Liver (tissue), 9 donors: Measurements from ENCODE around the genes DCTD and WWC2.

GRCh38 chr4:174314646-174315269 is 31.0 kb downstream of the CEP44 start:
- PRO-cap, 5 experiments = peak in 1 of 5 experiments; most common plus-strand start chr4:174314883 (in 1)
- RAMPAGE, long total RNA, 2 experiments = no peak in any of the 2 experiments
- RRBS = no CpG with 5 or more reads among the region's 4 CpGs

- PRO-cap, 5 experiments = no peak in any of the 5 experiments
- RAMPAGE, long total RNA, 2 experiments = no peak in any of the 2 experiments
These were observed 25.6 kb downstream of the HPGD start for GRCh38 chr4:174496801-174497000.

- PRO-cap, 5 experiments = peak in 3 of 5 experiments; most common plus-strand start chr4:174545561 (in 1); most common minus-strand start chr4:174545405 (in 3)
- RAMPAGE, long total RNA, 2 experiments = no peak in any of the 2 experiments
- RRBS = no CpG with 5 or more reads among the region's 3 CpGs
These were observed 23.1 kb upstream of the HPGD start for GRCh38 chr4:174545220-174545855.

GRCh38 chr4:176498769-176499290 is 179.1 kb downstream of the SPCS3 start:
- PRO-cap, 5 experiments = no peak in any of the 5 experiments
- RAMPAGE, long total RNA, 2 experiments = no peak in any of the 2 experiments
- RRBS = no CpG with 5 or more reads among the region's 4 CpGs

GRCh38 chr4:176905473-176905934 is 112.8 kb upstream of the VEGFC start:
- PRO-cap, 5 experiments = no peak in any of the 5 experiments
- RAMPAGE, long total RNA, 2 experiments = no peak in any of the 2 experiments
- RRBS = no CpG with 5 or more reads among the region's 2 CpGs

DNA sequence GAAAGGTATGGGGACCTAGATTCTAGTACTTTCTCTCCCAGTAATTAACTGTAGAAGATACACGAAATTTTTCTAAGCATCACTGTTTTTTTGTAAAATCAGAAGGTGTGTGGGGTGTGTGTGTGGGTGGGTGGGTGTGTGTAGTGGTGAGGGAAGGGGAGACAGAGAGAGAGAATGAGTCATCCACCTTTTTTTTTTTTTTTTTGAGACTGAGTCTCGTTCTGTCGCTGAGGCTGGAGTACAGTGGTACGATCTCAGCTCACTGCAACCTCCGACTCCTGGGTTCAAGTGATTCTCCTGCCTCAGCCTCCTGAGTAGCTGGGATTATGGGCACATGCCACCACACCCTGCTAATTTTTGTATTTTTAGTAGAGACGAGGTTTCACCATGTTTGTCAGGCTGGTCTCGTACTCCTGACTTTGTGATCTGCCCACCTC is 1089.9 kb upstream of the AGA start:
- PRO-cap, 5 experiments = peak in 5 of 5 experiments; most common minus-strand start position 200 of the sequence (in 3)
- RAMPAGE, long total RNA, 2 experiments = no peak in any of the 2 experiments
- RRBS = no CpG with 5 or more reads among the region's 7 CpGs

GRCh38 chr4:179719679-179720891 is 2277.8 kb upstream of the AGA start:
- PRO-cap, 5 experiments = no peak in any of the 5 experiments
- RAMPAGE, long total RNA, 2 experiments = no peak in any of the 2 experiments
- RRBS = no CpG with 5 or more reads among the region's 14 CpGs

- PRO-cap, 5 experiments = no peak in any of the 5 experiments
- RAMPAGE, long total RNA, 2 experiments = no peak in any of the 2 experiments
- RRBS = no CpG with 5 or more reads among the region's 4 CpGs
These were observed 1416.2 kb upstream of the TENM3 start for GRCh38 chr4:180826999-180827472.

DNA sequence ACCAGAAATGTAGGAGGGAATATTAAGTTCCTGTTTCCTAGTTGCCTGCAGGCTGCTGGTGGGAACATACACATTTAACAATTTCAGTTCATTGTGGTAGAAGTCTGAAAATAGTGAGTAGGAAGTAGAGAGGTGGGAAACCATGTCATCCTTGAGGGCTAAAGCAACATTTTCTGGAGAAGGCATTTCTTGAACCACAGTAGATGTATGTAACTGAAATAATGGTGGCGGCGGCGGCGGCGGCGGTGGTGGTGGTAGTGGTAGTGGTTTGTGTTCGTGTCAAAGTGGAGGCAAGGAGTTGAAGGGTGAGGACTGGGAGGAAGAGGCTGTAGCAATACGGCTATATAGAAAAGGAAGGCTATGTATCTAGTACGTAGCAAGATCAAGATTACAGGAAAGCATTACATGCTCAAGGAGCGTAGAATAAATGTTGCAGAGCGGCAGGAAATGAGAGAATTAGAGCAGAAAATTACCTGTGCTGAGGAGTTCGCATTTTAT is 1381.5 kb upstream of the TENM3 start:
- PRO-cap, 5 experiments = peak in 3 of 5 experiments; most common plus-strand start position 227 of the sequence (in 3)
- RAMPAGE, long total RNA, 2 experiments = no peak in any of the 2 experiments
- RRBS = no CpG with 5 or more reads among the region's 12 CpGs

GRCh38 chr4:182555831-182556563 is 312.8 kb downstream of the TENM3 start:
- PRO-cap, 5 experiments = no peak in any of the 5 experiments
- RAMPAGE, long total RNA, 2 experiments = no peak in any of the 2 experiments
- RRBS = no CpG with 5 or more reads among the region's 3 CpGs

DNA sequence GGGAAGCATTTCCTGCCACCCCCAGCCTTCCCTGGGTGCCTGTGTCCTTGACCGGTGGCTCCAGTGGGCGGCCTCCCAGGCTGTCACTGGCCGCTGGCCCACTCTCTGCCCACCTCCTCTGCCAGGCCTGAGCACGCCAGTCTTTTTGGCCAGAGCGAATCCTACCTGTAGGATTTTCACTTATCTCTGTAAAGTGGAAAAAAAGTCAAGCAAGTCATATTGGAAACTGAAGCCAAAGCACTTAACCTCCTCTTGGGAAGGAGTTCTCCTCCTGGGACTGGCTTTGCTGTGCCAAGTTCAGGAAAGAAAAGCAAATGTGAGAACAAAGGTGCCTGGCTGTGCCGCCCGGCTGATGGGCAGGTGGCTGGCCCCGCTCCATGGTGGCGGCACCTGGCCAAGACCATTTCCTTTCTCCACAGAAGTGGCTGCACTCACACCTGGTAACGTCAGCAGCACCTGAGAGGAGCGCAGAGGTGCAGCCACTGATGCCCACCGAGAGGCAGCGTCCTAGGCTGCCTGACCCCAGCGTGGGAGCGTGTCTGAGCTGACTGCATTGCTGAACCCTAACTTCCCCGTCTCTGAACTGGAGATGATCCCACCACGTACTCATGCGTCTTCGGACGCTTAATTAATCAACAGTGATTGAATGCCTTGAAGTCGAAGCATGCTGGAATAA is 54.3 kb downstream of the DCTD start:
- PRO-cap, 5 experiments = peak in 3 of 5 experiments; most common minus-strand start position 279 of the sequence (in 3)
- RAMPAGE, long total RNA, 2 experiments = no peak in any of the 2 experiments
- RRBS = 63% methylated on average over 1 of the region's 21 CpGs

DNA sequence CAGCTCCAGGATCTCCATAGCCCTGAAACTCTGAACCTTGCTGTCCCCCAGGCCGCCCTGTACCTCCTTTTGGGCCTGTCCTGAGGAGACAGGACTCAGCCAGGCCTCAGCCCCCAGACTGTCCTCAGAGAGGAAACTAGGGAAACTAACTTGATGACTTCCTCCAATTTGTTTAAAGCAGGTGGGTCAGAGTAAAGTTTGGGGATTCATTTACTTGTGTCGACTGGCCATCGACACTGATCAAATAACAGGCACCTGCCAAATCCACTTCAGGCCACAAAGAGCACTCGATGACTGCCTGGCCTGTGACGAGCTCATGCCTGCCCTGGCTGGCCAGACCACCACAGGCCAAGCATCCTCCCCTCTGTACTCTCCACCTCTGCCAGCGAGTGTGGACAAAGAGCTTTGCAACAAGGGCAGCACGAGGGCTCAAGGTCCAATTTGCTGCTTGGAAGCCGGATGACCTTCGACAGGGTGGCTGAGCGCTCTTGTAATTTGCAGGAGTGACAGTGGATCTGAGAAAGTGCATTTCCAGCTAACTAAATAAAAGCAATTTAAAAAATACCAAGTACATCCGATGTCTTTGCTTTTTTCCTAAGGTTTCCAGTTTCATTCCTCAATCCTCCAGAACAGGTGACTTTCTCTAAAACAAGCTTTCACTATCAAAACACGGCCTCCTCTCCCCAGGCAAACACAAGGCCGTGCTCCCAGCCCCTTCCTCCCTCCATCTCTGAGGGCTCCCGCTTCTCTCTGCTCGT is 19.1 kb downstream of the DCTD start:
- PRO-cap, 5 experiments = peak in 3 of 5 experiments; most common plus-strand start position 439 of the sequence (in 1); most common minus-strand start position 126 of the sequence (in 2)
- RAMPAGE, long total RNA, 2 experiments = no peak in any of the 2 experiments
- RRBS = no CpG with 5 or more reads among the region's 15 CpGs

GRCh38 chr4:182917203-182918253 is at the start of gene DCTD:
Gene DCTD, minus strand, starts transcription at chr4:182917386.
- PRO-cap, 5 experiments = peak in 5 of 5 experiments; most common plus-strand start chr4:182917436 (in 2); most common minus-strand start chr4:182917366 (in 3)
- RAMPAGE, long total RNA, 2 experiments = start-site peak on the minus strand in 1 of 2 experiments, at chr4:182917333-182917386 at its widest, 559 reads per replicate
- RRBS = 1% methylated on average over 57 of the region's 110 CpGs

GRCh38 chr4:183098725-183099803 is at the start of gene WWC2:
Gene WWC2, plus strand, starts transcription at chr4:183099257.
- PRO-cap, 5 experiments = peak in 5 of 5 experiments; most common plus-strand start chr4:183099151 (in 4); most common minus-strand start chr4:183098998 (in 3)
- RAMPAGE, long total RNA, 2 experiments = no peak in any of the 2 experiments
- RRBS = 1% methylated on average over 32 of the region's 135 CpGs

DNA sequence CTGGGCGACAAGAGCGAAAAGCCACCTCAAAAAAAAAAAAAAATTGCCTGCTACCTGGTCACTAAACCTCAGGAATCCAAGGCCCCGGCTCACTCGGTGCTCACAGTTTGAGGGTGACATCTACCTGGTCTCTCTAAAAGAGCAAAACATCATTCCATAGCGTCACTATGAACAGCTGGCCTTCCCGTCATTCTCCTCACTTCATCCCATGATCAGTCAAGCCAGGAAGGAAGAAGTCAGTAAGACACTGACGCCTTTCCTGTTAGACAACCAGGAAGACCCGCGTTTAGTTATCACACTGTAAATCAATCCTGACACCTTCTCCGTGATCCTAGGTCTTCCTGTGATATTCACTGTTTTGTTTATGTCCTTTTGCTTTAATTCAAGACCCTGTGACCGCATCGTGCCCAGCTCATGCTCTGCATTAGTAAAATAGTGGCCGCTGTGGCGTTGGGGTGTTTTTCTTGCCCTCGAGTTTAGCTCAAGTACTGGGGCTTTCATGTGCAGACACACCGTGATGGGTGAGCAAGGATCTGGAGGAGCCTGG is 31.6 kb upstream of the CDKN2AIP start:
- PRO-cap, 5 experiments = no peak in any of the 5 experiments
- RAMPAGE, long total RNA, 2 experiments = no peak in any of the 2 experiments
- RRBS = no CpG with 5 or more reads among the region's 16 CpGs

DNA sequence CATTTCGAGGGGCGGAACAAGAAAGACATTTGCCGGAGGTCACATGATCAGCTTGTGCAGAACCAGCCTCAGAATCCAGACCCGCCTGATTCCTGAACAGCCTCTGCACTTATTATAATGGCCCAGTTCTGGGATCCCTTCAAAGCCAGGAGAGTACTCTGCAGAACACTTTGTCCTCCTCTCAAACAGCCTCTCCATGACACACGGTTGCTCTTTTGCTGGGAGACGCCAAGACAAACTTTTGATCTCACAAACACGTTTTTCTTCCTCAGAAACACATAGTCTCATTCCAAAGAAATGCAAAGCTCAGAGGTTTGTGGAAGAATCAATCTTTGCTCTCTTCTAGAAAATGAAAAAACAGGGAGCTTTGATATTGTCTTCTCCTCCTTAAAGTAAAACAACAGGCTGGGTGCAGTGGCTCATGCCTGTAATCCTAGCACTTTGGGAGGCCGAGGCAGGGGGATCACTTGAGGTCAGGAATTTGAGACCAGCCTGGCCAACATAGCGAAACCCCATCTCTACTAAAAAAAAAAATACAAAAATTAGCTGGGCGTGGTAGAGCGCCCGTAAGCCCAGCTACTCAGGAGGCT is 48.2 kb downstream of the RWDD4 start:
- PRO-cap, 5 experiments = no peak in any of the 5 experiments
- RAMPAGE, long total RNA, 2 experiments = no peak in any of the 2 experiments
- RRBS = no CpG with 5 or more reads among the region's 12 CpGs

GRCh38 chr4:183635813-183636176 is 23.2 kb downstream of the RWDD4 start:
- PRO-cap, 5 experiments = no peak in any of the 5 experiments
- RAMPAGE, long total RNA, 2 experiments = no peak in any of the 2 experiments
- RRBS = no CpG with 5 or more reads among the region's 5 CpGs

DNA sequence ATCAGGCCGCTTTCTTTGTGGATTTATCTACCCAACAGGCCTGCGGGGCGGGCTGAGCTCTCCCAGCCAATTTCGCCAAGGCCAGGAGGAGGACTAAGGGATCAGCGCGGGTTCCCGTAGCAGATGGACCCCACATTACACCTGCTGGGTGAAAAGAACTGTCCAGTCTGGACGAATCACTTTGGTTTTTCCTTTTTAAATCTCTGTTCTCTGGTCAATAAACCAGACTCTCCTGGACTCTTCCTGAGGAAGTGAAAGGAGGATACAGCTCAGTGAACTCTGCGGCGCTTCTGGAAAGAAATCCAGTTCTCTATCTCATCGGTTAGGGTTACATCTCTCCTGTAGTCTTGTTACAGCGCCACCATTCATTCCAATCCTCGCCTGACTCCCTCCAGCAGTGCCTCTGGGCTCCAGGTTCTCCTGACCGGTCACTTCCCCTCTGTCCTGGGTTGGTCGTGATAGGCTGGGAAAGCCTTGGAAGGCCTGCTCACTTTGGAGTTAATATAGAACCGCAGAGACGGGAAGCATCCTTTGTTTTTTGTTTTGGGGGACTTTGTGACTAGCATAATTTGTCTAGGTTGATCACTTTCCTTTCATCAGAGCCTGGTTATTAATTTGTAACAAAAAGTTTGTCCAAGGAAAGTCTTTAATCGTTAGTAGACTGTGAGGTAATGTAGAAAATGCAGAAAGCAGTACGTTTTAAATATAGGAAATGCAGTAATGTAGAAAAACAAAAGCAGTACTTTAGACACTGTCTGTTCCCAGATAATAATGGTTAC is 97.0 kb upstream of the STOX2 start:
- PRO-cap, 5 experiments = no peak in any of the 5 experiments
- RAMPAGE, long total RNA, 2 experiments = no peak in any of the 2 experiments
- RRBS = no CpG with 5 or more reads among the region's 19 CpGs

GRCh38 chr4:183966058-183966731 is 61.1 kb downstream of the STOX2 start:
- PRO-cap, 5 experiments = no peak in any of the 5 experiments
- RAMPAGE, long total RNA, 2 experiments = no peak in any of the 2 experiments
- RRBS = no CpG with 5 or more reads among the region's 10 CpGs

GRCh38 chr4:184154067-184154667 is 63.5 kb downstream of the ENPP6 start:
- PRO-cap, 5 experiments = peak in 1 of 5 experiments; most common minus-strand start chr4:184154358 (in 1)
- RAMPAGE, long total RNA, 2 experiments = no peak in any of the 2 experiments
- RRBS = no CpG with 5 or more reads among the region's 9 CpGs